Aortic smooth muscle cell (primary cell): ENCODE data around the genes ECI1 and PDPK1.

- RRBS, result no CpG with 5 or more reads among the region's 40 CpGs
Observed at GRCh38 chr16:1788593-1789397, 4.7 kb downstream of the IGFALS start.

GRCh38 chr16:1933032-1933819, 9.8 kb downstream of the MSRB1 start:
- RRBS, result 49% methylated on average over 5 of the region's 31 CpGs

DNA sequence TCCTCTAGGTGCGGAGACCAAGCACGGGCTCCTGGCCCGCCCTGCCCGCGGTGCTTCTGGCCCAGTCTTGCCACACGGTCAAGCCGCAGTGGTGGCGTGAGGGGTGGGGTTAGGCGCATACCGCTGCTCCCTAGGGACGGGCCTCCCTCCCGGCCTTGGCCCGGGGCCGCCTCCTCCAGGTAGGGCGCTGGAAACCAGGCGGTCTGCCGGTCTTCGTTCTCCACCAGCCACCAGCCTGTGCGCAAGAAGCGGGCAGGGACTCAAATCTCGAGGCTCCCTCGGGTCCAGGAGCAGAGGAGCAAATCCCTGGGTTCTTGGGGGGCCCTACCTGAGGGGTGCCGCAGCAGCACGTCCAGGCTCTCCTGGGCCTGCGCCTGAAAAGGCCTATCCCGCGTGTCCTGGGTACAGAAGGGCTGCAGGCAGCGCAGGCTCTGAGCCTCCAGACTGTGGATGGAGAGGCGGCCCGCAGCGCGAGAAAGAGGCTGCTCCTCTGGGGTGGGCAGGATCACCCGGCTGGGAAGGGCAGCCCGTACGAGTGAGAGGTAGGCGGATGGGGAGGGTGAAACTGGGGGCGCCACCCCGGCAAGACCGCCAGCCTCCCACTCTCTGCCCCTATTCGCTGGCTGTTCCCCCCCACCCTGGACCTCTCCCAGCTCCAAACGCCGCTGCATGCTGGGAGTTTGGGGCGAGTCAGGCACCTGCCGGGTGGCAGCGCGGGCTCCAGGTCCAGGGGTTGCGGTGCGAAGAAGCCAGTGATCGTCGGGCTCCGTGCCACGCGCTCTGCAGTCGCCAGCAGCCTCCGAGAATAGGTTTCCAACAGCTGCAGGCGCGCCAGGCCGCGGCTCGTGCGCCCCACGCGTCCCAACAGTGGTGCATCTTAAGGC, 1.4 kb downstream of the NOXO1 start:
- RRBS, result 22% methylated on average over 14 of the region's 63 CpGs

DNA sequence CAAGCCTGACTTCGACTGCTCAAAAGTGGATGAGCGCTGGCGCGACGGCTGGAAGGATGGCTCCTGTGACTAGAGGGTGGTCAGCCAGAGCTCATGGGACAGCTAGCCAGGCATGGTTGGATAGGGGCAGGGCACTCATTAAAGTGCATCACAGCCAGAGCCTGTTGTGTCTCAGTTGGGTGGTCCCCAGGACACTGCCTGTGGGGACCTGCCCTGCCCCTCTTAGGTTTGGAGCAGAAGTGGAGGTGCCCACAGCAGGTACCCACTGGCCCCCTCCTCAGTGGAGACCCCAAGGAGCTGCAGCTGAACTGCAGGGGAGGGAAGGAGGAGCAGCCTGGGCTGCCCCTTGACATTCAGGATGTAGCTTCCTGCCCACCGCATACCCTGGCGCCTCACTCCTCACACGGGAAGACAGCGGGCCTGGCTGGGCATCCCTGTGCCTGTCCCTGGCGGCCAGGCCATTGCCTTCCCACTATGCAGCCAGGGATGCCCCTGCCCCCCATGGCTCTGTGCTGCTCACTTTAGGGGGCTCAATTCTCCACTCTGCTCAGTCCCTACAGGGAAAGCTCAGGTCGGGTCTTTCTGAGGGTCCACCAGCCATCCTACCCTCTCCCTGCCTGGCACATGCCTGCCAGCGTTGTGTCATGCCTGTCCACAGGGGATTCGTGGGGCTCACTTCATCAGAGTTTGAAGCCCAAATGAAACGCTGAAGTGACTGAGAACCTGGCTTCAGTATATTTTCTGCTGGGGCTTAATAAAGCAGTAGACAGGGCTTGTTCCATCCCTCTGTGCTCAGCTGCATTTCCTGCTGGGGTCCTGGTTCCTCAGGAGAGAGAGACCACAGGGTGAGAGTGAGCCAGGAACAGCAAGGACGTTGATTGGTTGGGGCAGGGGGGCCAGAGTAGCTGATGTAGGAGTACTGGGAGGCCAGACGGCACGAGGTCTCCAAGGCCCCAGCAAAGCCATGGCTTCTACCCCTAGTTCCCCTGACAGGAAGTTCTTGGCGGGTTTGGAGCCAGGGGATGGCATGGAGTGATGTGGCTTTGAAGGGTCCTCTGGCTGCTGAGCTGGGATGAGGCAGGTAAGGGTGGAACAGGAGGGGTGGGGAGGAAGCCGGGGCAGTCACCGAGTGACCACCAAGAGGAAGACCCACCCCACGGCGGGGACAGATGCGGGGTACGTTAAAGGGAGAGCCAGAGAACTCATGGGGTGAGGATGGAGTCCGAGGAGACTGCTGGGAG, 2.4 kb downstream of the GFER start:
- RRBS, result no CpG with 5 or more reads among the region's 25 CpGs

GRCh38 chr16:1996824-1997811, 7.3 kb downstream of the SYNGR3 start:
- RRBS, result no CpG with 5 or more reads among the region's 10 CpGs

GRCh38 chr16:2007887-2008580, 11.6 kb upstream of the NPW start:
- RRBS, result no CpG with 5 or more reads among the region's 18 CpGs

- RRBS, result no CpG with 5 or more reads among the region's 27 CpGs
Observed at GRCh38 chr16:2008581-2009259, 10.9 kb upstream of the NPW start.

DNA sequence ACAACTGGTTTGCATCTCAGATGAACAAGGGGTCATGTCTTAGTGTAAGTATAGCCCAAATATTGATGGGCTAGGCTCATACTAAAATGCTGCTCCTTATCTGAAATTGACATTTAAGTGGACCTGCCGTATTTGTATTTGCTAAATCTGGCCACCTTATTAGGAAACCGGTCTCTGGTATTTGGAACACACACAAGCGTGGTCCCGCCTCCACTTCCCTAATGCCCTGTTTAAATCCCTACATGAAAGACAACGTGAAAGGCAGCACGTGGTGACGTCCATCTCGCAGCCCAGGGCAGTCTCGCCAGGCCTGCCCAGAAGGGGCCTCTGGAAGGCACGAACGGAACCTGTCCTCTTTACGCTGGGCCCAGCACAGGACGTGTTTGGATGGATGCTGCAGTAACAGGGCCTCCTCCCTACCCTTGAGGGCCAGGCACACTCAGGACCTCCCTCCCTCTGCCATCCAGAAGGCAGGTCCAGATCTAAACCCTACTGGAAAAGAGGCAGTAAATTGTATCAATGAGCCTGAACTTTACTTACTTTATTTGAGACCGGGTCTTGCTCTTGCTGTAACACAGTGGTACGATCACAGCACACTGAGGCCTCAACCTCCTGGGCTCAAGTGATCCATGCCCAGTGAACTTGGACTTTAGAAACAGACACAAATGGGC, 9.4 kb upstream of the NPW start:
- RRBS, result no CpG with 5 or more reads among the region's 15 CpGs

DNA sequence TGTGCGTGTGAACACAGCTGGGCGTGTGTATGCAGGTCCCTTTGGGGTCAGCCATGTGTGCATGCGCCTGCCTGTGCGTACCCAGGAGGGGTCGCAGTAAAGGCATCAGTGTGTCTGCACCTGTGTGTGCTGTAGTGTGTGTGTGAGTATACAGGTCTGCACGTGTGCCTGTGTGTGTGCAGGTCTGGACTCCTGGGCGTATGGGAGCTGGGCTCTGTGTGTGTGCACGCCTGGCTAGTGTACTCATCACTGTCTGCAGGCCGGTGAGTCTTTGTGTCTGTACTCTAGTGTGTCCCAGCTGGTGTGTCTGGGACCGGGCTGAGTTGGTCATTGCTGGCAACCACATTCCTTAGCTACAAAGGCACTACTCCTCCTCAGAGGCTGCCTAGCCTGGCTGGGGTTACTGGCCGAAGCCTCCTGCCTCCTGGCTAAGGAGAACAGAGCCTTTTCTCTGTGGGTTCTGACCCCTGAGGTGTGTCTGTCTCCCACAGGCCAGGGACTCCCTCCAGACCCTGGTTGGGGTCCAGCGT, 933 bp downstream of the NHERF2 start:
- RRBS, result 0% methylated on average over 1 of the region's 12 CpGs

GRCh38 chr16:2036680-2037181, 10.0 kb downstream of the NHERF2 start:
- RRBS, result no CpG with 5 or more reads among the region's 24 CpGs

DNA sequence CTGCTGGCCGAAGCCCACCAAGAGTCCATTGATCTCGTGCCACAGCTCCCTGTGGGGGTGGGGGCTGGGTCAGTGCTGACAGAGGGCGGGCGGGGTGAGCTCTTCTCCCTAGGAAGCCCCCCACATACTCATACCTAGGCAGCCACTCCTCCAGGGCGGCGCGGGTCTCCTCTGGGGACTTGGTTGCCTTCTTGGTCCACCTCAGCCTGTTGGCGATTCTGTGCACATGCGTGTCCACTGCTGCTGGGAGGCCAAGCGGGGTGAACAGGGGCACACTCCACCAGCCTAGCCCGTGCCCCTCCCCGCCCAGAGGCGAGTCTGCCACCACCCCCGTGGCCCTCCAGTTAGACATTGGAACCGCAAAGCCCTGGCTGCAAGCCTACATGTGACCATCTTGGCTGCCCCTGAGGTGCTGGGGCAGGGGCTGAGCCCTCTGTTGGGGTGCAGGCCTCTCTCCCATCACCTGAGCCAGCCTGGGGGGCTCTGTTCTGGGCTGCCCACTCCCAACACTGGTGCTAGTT, 7.6 kb downstream of the NTHL1 start:
- RRBS, result no CpG with 5 or more reads among the region's 15 CpGs

DNA sequence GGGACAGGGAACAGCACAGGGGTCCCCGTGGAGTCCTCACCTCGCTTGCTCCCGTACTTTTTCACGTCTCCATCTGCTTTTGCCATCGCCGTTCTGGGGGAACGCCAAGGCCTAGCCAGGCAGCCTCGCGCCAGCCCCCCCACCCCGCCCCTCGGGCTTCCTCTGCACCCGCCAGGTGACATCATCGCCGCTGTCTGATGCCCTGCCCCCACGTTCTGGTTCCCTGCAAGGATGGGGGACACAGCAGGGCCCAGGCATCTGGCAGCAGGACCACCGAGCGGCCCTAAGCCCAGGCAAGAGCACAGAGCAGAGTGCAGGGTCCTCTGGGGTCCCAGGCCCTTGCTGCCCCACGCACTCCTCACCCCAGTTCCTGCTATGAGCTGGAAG, 12.3 kb downstream of the PKD1 start:
- RRBS, result no CpG with 5 or more reads among the region's 18 CpGs

GRCh38 chr16:2153704-2154045, 1.9 kb upstream of the TRAF7 start:
- RRBS, result no CpG with 5 or more reads among the region's 8 CpGs

DNA sequence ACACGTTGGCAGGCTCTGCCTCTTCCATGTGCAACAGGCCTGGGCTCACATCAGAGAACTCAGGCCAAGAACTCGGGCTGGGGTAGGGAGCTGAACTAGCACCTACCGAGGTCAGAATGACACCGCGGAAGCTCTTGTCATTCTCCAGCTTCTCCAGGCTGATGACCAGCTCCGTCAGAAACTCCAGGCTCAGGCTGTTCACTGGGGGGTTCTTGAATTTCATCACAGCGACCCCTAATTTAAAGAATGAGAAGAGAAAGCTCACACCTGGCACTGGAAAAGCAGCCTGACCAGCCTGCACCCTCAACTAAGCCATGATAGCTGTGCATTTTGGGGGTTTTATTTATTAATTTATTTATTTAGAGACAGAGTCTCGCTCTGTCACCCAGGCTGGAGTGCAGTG, 4.6 kb downstream of the ECI1 start:
- RRBS, result no CpG with 5 or more reads among the region's 8 CpGs

DNA sequence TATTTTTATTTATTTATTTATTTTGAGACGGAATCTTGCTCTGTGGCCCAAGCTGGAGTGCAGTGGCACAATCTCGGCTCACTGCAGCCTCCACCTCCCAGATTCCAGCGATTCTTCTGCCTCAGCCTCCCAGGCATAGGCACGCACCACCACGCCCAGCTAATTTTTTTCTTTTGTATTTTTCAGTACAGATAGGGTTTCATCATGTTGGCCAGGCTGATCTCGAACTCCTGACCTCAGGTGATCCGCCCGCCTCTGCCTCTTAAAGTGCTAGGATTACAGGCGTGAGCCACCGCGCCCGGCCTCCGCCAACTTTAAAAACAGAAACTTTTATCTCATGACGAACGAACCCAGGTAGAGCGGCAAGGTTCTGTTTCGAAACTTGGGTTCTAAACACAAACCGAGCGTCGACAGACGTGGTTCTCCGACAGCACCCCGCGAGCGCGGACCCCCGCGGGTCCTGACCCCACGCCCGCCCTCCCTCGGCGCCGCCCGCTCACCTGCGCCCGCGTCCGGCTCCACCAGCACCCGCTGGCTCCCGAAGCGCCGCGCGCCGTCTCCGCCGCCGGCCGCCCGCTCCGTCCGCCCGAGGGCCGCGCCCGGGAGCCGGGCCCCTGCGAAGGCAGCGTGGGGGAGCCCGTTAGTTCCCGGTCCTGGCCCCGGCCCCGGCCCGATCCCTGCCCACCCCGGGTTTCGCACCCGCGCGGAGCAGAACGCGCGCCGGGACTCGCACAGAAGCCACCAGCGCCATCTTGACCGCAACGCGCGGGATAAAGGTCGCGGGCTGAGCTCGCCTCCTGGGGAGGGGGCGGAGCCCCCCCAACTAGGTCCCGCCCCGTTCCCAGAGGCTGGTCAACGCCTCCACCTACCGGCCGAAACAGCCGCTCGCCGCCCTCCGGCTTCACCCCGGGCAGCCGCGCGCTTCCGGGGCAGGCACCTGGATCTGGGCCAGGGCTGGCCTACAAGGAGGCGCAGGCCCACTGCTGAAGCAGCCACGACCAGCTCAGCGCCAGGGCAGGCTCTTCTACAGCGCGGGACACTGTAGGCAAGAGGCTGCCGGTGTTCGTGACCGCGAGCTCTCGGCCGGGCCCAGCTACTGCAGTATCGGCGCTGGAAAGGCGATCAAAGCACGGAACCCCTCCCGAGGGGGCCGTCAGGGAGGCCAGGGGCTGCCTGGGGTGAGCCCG, at the start of gene ECI1:
Gene ECI1, minus strand, starts transcription at position 772 of the 1,187 bp plus-strand sequence.
- RRBS, result 2% methylated on average over 24 of the region's 115 CpGs

GRCh38 chr16:2262134-2262866, 5.6 kb downstream of the RNPS1 start:
- RRBS, result no CpG with 5 or more reads among the region's 17 CpGs

- RRBS, result 40% methylated on average over 1 of the region's 25 CpGs
Observed at GRCh38 chr16:2483219-2483844, 8.4 kb downstream of the TBC1D24 start.

DNA sequence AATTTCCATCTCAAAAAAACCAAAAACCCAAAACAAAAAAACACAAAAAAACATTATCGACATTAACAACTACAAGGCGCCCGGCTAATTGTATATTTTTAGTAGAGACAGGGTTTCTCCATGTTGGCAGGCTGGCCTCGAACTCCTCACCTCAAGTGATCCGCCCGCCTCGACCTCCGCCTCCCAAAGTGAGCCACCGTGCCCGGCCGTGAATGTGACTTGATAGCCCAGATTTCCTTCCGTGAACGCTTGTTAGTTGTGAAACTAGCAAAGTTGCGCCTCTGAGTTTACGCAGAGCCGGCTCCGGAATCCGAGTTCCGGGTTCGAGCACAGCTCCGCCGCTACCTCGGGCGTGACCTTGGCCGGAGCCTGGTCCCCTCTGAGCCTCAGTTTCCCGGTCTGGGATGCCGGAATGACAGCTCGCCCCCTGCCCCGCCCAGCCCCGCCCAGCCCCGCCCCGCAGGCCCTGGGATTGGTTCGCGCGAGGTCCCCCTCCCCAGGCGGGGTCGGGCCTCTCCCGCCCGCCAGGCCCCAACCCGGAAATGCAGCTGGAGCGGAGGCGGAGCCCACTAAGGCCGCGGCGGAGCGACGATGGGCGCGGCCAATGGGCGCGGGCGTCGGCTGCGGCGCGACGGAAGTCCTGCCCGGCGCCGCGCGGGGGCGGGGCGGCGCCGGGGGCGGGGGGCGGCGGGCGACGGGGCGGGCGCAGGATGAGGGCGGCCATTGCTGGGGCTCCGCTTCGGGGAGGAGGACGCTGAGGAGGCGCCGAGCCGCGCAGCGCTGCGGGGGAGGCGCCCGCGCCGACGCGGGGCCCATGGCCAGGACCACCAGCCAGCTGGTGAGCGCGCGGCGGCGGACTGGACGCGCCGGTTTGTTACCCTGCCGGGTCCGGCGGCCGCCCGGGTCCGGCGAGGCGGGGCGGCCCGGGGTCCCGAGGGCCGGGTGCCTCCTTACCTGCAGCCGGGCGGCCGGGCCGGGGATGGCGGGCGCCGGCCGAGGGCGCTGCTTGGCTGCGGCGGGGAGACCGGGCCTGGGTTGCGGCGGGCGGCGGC, at the start of gene PDPK1:
Gene PDPK1, plus strand, starts transcription at position 723 of the 1,052 bp plus-strand sequence.
- RRBS, result 2% methylated on average over 21 of the region's 125 CpGs

GRCh38 chr16:2597186-2598191, 59.7 kb downstream of the PDPK1 start:
- RRBS, result 98% methylated on average over 6 of the region's 44 CpGs

DNA sequence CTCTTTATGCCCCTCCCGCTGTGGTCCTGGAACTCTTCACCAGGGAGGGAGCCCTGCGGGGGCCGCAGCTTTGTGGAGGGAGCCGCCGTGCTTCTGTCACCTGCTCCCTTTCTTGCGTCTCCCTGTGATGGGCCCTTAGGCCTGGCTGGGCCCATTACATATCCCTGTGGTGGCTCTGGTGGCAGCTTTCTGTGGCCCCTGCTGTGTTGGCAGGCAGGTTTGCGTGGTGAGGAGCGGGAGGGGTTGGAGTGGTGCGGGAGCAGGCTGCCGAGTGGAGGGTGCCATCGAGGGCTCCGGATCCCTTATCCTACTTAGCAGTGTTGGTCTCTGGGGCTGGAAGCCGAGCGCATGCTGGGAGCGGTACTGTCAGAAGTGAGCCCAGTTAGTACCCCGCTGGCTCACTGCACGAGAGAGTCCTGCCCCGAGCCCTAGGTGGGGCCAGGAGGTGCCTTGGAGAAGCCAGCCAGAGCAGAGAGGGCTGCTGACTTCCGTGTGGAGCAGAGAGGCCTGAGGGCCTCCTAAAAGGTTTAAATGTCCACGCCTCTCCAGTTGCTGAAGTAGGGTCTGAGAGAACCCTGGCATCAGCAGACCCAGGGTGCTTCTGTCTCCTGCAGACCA, 60.5 kb downstream of the PDPK1 start:
- RRBS, result no CpG with 5 or more reads among the region's 20 CpGs